Parotid gland (tissue), 1 donor: Measurements from ENCODE around the genes WDTC1 and STX12.

GRCh38 chr1:26922608-26922947 is 1.0 kb downstream of the NUDC start:
- PRO-cap, result no peak

DNA sequence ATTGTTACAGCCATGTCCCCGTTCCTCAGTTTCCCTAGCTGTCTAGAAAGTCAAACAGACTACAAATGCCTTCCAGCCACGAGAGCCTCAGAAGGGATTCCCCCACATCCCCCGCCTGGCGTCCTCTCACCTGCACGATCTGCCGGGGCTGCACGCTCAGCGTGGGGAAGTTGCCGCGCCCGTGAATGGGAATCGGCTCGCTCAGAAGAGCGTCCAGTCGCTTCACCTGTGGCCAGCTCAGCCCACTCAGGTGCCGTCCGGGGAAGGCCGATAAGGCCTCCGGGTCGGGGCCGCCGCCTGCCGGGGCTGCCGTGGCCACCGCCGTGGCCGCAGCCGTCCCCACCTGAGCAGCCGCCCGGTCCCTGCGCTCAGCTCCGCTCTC is 382 bp downstream of the TENT5B start:
- PRO-cap, result no peak

DNA sequence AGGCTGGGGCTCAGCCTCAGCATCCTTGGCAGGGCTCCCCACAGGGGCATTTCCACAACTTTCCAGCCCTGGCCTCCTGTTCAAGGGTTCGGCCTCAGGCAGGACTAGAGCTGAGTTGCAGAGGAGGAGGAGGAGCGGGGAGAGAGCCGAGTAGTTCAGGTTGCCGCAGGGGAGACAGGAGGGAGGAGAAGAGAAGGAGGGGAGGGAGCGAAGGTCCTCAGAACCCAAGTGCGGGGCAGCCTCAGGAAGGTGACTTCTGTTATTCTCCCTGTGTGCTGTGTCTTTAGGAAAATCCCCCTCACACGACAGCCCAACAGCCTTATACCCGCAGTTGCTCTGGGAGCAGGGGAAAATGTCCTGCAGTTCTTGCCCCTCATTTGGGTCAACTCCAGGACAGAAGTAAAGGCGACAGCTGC is 46.4 kb upstream of the TENT5B start:
- PRO-cap, result no peak

GRCh38 chr1:27105812-27106158 is 49.1 kb downstream of the SLC9A1 start:
- PRO-cap, result no peak

DNA sequence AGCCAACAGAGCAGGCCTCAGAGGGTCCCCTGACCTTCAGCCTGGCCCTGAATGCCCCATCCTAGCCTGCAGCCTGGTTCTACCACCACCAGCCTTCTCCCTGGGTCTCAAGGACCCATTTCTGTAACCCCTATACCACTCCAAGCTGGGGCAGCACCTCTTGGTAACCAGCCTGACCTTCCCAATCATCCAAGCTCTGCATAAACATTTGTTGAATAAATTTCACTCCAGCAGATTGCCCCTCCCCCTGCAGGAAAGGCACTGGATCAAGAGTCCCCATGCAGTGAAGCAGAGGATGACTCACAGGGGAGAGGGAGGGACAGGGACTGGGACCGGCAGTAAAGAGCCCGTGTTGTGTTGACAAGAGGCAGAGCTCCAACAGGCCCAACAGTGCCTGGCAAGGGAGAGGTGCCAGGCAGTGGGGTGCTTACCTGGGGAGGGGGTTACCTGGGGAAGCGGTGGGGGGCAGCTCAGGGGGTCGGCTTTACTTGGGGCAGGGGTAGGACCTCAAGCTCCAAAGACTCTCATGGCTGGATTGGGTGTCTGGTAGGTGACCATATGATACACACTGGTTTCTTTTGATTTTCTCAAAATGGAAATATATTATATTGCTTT is 32.3 kb downstream of the SLC9A1 start:
- PRO-cap, result no peak

DNA sequence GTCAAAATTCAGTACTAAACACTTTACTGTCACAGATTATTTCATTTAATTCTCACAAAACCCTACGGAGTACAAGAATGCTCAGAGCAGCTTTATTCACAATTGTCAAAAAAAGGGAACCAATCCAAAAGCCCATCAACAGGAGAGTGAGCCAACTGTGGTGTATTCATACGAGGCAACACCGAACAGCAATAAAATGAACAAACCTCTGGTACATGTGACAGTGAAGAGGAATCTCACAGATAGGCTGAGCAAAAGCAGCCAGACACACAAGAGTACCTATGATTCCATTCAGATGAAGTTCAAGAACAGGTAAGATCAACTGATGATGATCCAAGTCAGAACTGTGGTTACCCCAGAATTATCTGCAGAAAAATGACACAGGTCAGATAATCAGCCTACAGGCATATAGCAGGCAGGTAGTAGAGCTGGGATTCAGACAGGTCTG is 19.3 kb downstream of the SLC9A1 start:
- PRO-cap, result no peak

DNA sequence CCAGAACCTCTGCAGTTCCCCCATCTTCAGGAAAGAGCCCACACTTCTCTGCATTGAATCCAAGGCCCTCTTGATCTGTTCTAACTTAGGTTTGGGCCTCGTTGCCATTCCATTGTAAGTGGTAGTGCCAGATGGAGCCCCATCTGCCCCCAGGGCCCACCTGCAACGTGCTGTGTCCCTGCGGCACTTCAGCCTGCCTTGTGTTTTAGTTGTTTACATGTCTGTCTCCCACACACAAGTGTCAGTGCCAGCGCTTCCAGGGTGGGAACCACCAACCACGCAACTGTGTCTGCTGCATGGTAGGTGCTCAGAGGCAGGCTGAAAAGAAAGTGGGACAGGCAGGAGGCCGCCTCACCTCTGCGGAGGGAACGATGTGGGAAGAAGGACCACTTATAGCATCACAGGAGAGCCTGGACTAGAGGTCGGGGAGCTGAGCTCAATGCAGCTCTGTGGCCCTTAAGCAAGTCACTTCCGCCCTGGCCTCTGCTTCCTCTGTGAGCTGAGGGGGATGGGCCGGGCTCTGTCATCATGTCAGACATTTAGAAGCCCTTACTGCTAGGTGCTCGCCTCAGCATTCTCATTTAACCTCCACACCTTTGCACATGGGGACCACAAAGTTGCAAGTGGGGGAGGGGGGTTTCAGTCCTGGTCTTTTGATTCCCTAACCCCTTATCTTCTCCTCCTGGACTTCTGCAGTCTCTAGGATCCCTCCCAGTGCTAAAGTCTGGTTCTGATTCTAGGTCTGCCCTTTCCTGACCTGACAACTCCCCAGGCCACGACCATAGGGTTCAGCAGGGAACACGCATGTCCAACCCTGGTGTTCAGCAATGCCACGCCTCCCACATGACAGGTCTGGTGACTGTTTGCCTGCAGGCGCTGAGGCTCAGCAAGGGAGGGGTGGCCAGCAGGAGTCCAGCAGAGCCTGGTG is 17.8 kb downstream of the SLC9A1 start:
- PRO-cap, result no peak

- PRO-cap, result bidirectional peak, plus-strand start at chr1:27234672, minus-strand start at chr1:27234352; unidirectional peak, plus-strand start at chr1:27234745
These were observed at the start of gene WDTC1 for GRCh38 chr1:27234159-27234823. TSS of gene WDTC1 (plus strand) at chr1:27234632.

DNA sequence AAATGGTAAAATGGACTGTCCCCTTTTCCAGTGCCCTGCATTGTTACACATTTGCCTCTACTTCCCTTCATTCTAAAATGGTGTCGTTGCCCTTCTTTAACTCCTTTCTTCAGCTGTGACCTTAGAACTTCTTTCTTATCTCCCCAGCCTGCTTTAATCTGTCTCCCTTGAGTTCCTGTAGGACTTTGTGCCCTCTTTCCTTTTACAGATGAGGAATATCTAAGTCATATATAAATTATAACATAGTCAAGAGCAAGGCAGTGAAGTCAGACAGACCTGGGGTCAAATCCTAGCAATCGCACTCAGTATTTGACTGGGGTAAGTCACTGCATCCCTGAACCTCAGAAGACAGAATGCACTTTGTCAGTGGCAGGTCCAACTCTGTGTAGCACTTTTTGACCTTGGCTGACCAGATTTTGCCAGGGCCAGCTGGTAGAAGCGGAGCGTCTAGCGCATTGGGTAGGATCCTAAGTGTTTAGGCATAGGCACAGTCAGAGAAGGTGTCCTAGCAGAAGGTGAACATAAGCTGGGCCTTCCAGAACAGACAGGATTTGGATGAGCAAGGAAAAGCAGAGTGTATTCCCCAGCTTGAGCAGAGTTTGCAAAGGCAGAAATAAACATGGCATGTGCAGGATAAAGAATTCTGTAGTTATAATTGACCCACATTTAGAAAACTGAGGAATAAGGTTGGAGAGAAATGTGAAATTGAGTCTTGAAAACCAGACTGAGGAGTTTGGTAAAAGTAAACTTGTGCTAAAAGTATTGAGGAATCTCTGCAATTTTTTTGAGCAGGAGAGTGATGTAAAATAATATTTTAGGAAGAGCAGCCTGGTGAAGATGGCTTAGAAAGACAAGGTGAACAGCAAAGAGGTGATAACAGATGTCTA is 31.1 kb upstream of the TMEM222 start:
- PRO-cap, result no peak

- PRO-cap, result no peak
These were observed 21.6 kb upstream of the TMEM222 start for GRCh38 chr1:27300267-27300953.

DNA sequence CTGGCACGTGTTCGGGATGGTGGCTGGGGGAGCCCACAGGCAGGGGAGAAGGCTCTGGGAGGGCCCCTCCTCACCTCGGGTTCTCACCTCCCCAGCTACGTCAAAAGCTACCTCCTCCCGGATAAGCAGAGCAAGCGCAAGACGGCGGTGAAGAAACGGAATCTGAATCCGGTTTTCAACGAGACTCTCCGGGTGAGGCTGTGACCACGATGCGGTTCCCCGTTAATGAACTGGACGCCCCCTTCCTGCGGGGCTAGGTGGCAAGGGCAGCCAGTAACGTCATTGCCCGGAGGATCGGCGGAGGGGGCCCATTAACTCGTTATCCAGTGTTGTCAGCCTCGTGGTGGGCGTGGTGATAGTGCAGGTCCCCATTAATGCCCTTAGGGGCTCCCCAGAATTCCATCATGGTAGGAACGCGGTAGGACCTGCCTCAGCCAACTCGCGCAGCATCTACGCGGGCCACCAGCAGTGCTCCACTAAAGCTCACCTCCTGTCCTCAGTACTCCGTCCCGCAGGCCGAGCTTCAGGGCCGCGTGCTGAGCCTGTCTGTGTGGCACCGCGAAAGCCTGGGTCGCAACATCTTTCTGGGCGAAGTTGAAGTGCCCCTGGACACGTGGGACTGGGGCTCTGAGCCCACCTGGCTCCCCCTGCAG is 8.6 kb downstream of the SYTL1 start:
- PRO-cap, result no peak

DNA sequence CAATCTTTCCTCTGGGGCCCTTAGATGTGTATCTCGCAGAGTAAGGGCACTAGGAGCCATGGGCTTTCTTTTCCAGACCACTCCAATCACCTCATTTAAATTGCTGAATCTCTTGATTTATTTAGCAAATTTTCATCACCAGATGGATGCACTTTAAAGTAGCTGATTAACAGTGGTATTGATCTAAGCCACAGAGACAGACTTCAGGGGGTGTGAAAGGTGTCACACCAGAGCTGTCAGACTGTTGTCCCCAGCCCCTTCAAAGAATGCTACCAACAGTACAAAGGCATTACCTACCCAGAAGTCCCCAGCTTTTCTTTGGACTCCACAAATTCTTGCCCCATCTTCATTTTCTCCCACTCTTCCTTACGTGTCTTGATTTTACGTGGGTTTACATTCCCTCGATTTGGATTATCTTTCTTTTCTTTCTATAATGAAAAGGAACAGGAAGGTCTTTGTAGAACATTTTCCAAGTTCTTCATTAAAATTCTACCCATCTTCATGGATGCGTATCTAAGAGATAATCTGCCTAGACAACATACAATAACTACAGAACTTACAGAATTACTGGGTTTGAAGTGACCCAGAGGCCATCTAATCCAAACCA is 22.2 kb downstream of the GPR3 start:
- PRO-cap, result no peak

- PRO-cap, result unidirectional peak, plus-strand start at chr1:27490589; unidirectional peak, plus-strand start at chr1:27490638
These were observed 461 bp upstream of the WASF2 start for GRCh38 chr1:27490450-27490805.

- PRO-cap, result bidirectional peak, plus-strand start at chr1:27492482, minus-strand start at chr1:27492377
These were observed 2.4 kb upstream of the WASF2 start for GRCh38 chr1:27492236-27492815.

GRCh38 chr1:27572167-27573332 is 31.4 kb downstream of the AHDC1 start:
- PRO-cap, result no peak

DNA sequence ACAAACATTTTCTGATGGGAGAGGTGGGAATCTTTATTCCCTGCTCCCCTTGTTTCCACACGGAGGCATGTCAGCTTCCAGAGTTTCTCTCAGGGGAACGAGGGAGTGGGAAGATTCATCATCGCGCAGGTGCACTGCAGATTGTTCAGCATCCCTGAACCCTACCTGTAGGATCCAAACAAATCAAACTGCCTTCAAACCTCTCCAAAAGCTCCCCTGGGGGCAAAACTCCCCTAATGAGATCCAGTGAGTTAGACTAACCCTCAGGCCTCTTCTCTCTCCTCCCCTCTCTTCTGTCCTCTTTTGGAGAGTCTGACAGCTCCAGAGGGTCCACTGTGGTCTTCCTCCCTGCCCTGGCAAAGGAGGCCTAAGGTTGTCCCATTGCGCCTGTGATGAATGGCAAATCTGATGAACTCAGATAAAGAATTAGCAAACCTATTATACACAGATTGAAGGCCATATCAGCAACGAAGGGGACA is 7.7 kb upstream of the AHDC1 start:
- PRO-cap, result no peak

- PRO-cap, result bidirectional peak, plus-strand start at chr1:27773222, minus-strand start at chr1:27773122
These were observed at the start of gene STX12 for GRCh38 chr1:27772398-27773475. TSS of gene STX12 (plus strand) at chr1:27773219.

GRCh38 chr1:27850317-27850737 is 19.7 kb downstream of the PPP1R8 start:
- PRO-cap, result no peak

- PRO-cap, result no peak
These were observed 6.8 kb downstream of the THEMIS2 start for GRCh38 chr1:27879055-27879585.

DNA sequence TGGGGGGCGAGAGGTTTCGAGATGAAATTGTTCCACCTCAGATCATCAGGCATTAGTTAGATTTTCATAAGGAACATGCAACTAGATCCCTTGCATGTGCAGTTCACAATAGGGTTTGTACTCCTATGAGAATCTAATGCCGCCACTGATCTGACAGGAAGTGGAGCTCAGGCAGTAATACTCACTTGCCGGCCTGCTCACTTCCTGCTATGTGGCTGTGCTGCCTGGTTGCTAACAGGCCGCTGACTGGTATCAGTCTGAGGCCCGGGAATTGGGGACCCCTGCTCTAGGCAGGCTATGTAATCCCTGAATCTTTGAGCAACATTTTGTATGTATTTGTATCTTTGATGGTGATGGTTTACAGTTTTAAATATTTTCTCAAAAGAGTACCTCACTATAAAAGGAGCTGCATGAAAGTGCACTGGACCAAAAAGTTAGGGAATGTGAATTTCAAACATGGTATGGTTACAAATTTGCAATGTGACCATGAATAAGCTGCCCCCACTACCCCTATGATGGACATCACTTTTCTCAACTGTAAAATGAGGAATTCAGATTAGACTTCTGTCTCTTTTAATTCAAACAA is 32.6 kb downstream of the XKR8 start:
- PRO-cap, result no peak